Pulmonary lymph node (tissue), 1 donor: ENCODE measurements around the genes OPHN1 and SNX12.

GRCh38 chrX:65732964-65733497 is 65.6 kb downstream of the MSN start:
- PRO-cap, result no peak

DNA sequence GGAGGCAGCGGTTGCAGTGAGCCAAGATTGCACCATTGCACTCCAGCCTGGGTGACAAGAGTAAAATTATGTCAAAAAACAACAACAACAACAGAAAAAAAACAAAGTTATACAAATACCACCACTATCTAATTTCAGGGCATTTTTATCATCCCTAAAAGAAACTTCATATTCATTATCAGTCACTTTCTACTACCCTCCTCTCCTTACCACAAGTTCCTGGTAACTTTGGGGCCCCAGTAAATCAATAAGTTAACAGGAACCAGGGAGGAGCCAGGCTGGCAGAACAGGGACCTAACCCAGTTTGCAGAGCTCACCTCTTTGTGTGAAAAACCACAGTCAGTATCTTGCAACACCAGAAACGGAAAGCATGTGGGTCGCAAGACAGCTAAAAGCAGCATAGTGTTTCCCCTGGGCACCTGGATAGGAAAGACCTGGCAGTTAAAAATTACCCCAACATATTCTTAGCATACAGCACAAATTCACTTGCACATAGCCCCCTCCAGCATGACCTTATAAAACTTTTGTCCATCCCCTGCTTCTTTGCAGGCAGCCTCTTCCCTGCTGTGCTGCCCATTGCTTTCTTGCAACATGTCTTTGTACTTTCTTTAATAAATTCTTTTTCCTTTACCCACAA is 83.2 kb downstream of the MSN start:
- PRO-cap, result unidirectional peak, plus-strand start at position 358 of the sequence

GRCh38 chrX:66751355-66751772 is 112.5 kb upstream of the EDA2R start:
- PRO-cap, result no peak

- PRO-cap, result no peak
These were observed 2.3 kb downstream of the AR start for GRCh38 chrX:67545893-67546756.

GRCh38 chrX:68079062-68079849 is 354.0 kb downstream of the OPHN1 start:
- PRO-cap, result no peak

DNA sequence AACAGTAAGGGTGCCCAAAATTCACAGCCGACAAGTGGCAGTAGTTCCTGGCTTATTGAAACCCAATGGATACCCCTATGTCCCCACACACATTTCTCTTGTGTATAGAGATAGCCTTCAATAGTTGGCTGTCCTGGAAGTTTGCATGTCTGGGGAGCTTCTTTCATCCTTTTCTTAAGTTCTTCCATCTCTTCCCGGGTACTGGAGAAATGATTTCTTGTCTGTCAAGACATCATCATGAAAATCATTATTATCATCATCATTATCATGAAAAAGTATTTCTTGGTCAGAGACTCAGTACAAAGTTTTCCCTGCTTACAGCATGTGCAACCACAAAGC is 223.3 kb downstream of the OPHN1 start:
- PRO-cap, result no peak

DNA sequence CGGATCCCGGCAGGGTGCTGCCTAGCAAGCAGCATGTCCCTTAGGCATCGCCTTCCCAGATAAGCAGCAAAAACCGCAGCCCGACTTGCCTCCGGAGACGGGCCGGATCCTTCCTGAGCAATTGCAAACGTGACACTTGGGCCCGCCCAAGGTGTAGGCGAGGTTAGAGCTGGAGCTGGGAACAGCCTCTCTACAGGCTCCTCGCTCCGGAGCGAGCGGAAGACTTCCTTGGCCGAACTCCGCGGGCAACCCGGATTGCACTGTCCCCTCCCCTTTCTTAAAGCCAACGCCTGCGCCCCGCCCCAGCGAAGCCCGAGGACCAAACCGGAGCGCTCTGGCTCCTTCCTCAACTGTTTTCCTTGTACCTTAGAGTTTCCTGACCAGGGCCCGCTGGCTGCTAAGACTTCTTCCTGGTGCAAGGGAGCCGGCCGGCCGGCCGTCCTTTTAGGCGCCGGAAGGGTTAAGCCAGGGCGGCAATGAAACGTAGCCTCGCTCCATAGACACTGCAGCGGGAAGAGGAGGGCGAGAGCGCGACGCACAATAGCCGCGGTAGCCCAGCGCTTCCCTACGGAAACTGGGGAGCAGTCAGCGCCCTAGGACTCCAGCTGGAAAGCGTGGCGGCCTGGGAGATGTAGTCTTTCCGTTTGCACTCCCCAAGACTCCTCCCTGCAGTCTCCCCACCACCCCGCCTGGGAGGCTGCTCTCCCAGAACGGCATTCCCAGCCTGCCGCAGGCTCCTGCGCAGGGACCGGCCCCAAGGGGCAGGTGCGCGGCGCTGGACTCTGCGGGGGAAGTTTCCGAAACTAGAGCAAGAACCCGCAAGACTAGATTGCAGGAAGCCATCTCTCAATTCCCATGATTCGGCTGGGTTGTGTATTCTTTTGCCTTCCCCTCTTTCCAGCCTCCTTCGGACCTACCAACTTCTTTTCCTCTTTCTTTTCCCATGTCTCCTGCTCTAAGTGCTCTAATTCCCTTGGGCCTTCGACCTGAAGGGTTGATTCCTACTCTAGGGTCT is at the start of gene OPHN1:
OPHN1 (minus strand) TSS at position 230 of the 1,015 bp plus-strand sequence.
- PRO-cap, result unidirectional peak, plus-strand start at position 305 of the sequence

- PRO-cap, result no peak
These were observed 18.1 kb downstream of the STARD8 start for GRCh38 chrX:68665505-68665940.

- PRO-cap, result no peak
These were observed 52.9 kb downstream of the STARD8 start for GRCh38 chrX:68700201-68700983.

DNA sequence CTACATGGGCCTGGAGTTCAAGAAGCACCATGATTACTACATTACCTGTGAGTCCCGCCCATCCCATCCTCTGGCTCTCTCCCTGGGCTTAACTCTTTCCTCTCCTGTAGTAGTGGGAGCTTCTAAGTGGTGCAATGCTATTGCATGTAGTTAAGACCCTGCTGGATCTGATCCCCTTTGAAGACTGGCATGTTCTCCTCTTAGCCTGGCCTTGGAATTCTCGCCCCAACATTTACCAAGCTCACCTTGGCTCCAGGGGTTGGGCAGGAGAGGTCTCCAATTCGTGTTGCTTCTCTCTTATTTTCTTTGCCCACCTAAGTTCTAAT is 10.0 kb downstream of the EFNB1 start:
- PRO-cap, result no peak

- PRO-cap, result no peak
These were observed 41.6 kb downstream of the EFNB1 start for GRCh38 chrX:68870322-68870837.

- PRO-cap, result no peak
These were observed 24.7 kb upstream of the PJA1 start for GRCh38 chrX:69189857-69190490.

- PRO-cap, result no peak
These were observed 36.2 kb downstream of the AWAT2 start for GRCh38 chrX:70013227-70014214.

DNA sequence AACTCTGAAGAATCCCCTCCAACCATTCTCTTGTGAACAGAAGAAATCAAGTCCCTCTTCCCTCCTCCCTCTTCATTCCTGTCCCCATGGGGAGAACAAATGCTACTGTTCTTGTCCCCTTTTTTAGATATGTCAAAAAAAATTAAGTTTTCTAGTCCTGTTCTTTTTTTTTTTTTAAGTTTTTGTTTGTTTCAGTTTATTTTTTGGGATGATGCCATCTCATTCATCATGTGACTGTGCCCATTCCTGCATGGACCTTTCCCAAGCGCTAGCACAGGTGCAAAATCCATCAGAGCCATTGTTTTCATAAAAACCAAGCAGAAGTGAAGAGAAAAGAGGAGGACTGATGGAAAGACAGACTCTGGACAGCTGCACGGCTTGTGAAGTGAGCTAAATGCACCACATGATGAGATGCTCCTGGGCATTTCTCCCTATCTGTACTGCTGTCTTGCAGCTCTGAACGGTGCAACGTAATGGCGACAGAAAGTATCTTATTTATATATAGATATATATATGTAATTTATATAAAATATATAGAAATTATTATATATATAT is 57.7 kb downstream of the DLG3 start:
- PRO-cap, result no peak

DNA sequence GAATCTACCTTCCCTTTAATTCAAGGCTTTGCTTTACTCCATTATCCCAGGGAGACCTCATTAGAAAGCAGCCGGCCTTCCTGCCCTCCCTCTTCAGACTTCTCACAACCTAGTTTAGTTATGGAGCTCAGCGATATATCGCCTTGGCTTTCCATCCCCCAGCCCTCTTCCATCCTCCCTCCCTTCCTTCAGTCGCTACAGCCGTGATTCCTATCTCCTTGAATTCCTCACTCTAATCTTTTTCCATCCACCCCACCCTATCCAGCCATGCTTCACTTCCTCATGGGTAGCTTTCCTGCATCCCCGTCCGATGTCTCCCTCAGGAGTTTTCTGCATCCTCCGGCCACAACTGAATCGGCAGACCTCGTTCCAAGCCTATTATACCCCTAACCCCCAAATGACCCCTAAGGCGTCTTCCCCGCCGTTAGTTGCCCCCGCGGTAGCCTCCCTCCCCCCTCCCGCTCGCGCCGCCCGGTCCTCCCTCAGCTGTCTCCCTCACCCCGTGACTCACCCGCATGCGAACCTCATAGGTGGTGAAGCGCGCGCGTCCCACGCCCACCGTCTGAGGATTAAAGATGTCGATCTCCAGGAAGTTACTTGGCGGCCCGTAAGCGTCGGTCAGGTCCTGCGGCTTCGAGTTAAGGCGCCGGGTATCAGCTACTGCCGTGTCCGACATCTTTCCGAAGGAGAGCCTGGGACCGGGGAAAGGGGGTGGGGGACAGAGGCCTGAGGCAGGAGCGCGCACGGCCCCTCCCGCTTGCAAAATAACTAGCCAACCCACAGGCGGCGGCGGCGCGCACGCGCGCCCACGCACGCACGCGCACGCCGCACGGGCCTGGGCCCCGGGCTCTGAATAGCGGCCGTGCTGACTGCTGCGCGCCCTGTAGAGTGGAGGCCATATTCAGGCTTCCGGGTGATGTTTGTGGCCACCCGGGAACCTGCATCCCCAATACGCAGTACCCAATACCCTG is at the start of gene SNX12:
SNX12 (minus strand) TSS at position 704 of the 971 bp plus-strand sequence.
- PRO-cap, result bidirectional peak, plus-strand start at position 600 of the sequence, minus-strand start at position 497 of the sequence; bidirectional peak, plus-strand start outside the sequence, minus-strand start at position 766 of the sequence

DNA sequence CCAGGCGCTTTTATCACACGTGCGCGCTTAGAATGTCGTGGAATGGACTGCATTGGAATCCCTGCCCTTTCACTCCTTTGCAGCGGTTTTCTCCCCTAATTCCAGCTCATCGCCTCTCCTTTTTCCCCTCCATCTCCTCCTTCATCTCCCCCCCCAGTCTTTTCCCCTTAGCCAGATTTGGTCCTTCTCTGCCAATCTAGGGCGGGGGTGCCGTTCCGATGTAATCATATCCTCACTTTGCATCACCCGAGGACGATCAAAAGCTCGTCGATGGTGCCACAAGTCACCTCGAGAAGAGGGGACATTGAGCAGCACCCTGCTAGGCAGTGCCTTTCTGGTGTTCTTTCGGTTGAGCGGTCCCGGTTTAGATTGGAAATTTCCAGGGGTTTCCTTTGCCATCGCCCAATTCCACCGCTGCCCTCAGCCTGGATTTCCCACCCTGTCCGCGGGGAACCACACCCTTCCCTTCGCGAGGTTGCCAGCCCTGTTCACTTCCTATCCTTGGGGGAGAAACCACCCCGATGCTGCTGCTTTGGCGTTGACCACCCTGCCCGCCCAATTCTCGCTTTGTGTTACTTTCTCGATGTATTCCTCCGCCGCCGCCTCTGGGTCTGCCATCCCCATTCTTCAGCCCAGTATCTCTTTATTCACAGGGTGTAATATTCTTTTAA is 836 bp downstream of the OGT start:
- PRO-cap, result unidirectional peak, minus-strand start at position 336 of the sequence

- PRO-cap, result no peak
These were observed 3.9 kb upstream of the GCNA start for GRCh38 chrX:71573999-71575039.

DNA sequence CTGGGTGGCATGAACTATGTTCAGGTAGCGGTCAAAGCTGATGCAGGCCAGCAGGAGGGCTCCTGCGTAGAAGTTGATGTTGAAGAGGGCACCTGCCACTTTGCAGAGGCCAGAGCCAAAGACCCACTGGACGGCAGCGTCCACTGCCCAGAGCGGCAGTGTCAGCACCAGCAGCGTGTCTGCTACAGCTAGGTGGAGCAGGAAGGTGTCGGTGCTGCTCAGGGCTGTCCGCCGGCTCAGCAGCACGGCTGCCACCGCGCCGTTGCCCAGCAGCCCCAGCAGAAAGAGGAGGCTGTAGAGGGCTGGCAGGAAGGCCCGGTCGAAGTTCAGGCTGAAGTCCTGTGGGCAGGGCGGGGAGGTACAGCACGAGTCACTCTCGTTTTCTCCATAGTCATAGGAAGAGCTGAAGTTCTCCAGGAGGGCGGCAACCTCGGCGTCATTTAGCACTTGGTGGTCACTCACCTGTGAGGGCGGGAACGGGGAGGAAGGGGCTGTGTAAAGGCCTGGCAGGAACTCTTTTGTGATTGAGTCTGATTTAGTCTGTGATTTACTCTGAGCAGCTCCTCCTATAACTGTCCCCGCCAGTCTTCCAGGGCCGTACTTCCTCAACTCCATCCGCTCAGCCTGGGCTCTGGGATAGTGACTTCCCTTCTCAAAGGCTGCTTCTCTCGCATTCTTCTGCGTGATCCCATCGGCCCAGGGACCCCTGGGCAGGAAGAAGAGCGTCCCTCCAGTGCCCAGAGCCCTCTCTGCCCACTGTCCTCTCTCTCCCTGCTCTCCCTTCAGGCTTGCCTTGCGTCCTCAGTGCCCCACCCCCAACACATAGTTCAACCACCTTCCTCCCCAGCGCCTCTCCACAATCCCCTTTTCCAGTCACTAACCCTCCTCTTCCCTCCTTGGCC is 1.1 kb downstream of the CXCR3 start:
- PRO-cap, result no peak

DNA sequence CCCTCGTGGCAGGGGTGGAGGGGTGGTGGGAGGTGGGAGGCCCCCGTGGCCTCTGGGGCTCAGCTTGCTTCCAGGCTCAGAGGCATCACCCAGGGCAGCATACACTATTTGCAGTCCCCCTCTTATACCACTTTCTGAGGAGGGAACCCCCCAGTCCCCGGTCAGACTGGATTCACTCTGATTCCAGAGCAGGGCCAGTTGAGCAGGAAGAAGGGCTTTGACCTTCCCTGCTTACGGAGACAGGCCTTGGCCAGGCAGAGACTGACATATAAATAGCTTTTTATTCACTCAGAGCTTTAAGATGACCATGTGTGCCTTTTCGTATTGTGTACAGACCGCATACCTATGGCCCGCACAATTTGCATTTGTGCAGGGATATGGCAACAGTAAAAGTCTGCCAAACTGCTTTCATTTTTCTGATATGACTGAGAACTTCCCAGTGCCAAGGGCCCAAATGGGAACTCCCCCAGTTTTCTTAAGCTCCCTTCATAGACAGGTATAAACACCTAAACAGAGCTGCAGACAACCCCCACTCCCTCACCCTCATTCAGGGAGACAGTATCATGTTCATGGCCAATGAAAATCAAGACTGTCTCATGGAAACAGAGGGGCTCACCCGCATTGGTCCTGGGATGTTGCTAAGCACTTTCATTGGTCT is 135.0 kb downstream of the NHSL2 start:
- PRO-cap, result no peak

- PRO-cap, result no peak
These were observed 57.8 kb upstream of the PIN4 start for GRCh38 chrX:72123369-72124457.